Measurements from ENCODE around the gene CCNG1.

GRCh38 chr5:159987032-159987763, 21.7 kb upstream of the TTC1 start:
- RAMPAGE, long total RNA, result no peak
- RRBS, result 11% methylated on average over 3 of the region's 52 CpGs

- RAMPAGE, long total RNA, result no peak
- RRBS, result no CpG with 5 or more reads among the region's 4 CpGs
These were observed 1.5 kb downstream of the TTC1 start for GRCh38 chr5:160010372-160010813.

GRCh38 chr5:160197175-160198272, 31.8 kb upstream of the FABP6 start:
- RAMPAGE, long total RNA, result no peak
- RRBS, result no CpG with 5 or more reads among the region's 14 CpGs

GRCh38 chr5:160213518-160213821, 15.8 kb upstream of the FABP6 start:
- RAMPAGE, long total RNA, result no peak
- RRBS, result no CpG with 5 or more reads among the region's 4 CpGs

- RAMPAGE, long total RNA, result no peak
- RRBS, result 92% methylated on average over 3 of the region's 22 CpGs
These were observed 31.7 kb downstream of the CCNJL start for GRCh38 chr5:160280485-160281177.

- RAMPAGE, long total RNA, result no peak
- RRBS, result no CpG with 5 or more reads among the region's 11 CpGs
These were observed 22.7 kb downstream of the CCNJL start for GRCh38 chr5:160289471-160290189.

DNA sequence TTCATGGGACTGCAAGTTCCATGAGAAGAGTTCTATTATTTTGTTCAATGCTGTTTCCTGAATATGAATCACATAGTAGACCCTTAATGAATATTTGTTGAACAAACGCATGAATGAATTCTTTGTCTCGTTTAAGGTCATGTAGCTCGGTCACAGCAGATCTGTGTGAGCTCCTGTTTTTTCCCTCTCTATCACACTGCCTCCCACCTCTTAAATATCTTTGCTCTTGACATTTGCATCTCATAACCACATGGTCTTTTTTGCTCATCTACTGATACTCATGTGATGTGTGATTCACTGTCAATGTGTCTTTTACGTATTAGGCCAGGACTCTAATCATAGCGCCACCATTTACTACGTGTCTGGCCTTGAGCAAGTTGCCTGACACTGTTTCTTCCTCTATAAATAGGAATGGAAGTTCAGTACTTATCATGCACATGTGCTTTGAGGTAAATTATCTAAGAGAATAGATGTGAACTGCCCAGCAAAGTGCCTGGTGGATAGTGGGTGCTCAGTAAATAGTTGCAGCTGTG, 37.5 kb downstream of the PTTG1 start:
- RAMPAGE, long total RNA, result no peak
- RRBS, result no CpG with 5 or more reads among the region's 6 CpGs

GRCh38 chr5:160486333-160487029, 64.8 kb downstream of the PTTG1 start:
- RAMPAGE, long total RNA, result no peak
- RRBS, result no CpG with 5 or more reads among the region's 9 CpGs

DNA sequence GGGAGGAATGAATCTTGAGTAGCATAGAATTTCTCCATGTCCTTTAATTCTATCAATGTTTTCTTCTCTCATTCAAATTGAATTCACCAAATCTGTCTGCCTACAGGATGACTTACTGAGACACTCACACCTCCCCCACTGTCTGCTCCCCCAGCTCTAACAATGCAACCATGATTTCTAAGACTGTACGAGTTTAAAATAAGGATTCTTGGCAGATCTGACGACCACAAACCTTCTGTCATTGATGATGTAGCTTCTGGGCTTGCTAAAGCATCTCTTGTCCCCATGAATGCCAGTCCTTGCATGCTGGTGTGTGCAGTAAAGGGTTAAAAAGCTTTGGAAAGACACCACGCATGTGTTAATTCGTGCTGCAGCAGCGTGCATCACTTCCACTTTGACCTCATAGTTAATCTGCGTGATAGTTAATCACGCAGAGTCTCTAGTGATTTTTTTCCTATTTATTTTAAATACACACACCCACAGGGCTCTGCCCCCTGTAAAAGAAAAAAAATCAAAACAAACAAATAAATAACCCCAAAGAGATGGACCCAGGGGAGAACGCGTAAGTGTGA, 407 bp upstream of the GABRG2 start:
- RAMPAGE, long total RNA, result no peak
- RRBS, result no CpG with 5 or more reads among the region's 9 CpGs

- RAMPAGE, long total RNA, result start-site peak on the plus strand at chr5:163437595-163437612, 407 and 390 reads in 2 replicates
- RRBS, result 3% methylated on average over 5 of the region's 50 CpGs
These were observed at the start of gene CCNG1 for GRCh38 chr5:163437442-163438402. Gene CCNG1, plus strand, starts transcription at chr5:163437595.

- RAMPAGE, long total RNA, result no peak
- RRBS, result no CpG with 5 or more reads among the region's 16 CpGs
These were observed 791.2 kb downstream of the MAT2B start for GRCh38 chr5:164296542-164297121.

- RAMPAGE, long total RNA, result no peak
- RRBS, result no CpG with 5 or more reads among the region's 1 CpG
These were observed 480.5 kb downstream of the TENM2 start for GRCh38 chr5:167459426-167459691.

- RAMPAGE, long total RNA, result no peak
- RRBS, result no CpG with 5 or more reads among the region's 4 CpGs
These were observed 338.1 kb upstream of the WWC1 start for GRCh38 chr5:167953299-167953844.

- RAMPAGE, long total RNA, result no peak
- RRBS, result no CpG with 5 or more reads among the region's 16 CpGs
These were observed 23.4 kb downstream of the WWC1 start for GRCh38 chr5:168314680-168315463.

DNA sequence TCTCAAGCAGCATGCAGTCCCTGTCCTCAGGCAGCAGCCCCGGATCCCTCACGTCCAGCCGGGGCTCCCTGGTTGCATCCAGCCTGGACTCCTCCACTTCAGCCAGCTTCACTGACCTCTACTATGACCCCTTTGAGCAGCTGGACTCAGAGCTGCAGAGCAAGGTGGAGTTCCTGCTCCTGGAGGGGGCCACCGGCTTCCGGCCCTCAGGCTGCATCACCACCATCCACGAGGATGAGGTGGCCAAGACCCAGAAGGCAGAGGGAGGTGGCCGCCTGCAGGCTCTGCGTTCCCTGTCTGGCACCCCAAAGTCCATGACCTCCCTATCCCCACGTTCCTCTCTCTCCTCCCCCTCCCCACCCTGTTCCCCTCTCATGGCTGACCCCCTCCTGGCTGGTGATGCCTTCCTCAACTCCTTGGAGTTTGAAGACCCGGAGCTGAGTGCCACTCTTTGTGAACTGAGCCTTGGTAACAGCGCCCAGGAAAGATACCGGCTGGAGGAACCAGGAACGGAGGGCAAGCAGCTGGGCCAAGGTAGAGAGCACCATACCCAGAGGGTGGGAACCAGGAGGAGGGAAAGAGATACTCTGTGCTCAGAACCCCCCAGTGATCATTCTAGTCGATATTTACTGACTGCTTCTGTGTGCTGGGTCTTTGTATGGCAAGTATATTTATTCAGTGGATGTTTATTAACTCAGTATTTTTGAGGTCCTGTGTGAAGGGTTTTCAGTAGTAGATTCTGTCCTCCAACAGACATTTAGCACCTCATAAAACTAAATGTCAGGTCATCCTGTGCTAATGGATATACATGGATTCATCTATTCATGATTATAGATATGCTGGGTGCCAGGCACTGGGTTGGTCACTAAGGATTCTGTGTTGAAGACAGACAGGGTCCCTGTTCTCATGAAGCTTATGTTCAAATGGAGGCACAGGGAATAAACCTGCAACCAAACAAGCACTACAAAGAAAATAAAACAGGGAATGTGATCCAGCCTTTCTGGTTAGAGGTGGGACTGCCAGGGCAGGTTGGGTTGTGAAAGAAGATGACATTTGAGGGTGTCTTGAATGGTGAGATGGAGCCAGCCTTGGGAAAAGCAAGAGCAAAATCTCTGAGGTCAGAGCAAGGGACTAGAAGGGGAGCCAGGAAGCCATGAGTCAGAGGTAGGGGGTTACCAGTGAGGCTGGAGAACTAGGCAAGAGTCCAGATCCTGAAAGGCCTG, 62.3 kb upstream of the RARS1 start:
- RAMPAGE, long total RNA, result no peak
- RRBS, result 96% methylated on average over 3 of the region's 14 CpGs

GRCh38 chr5:168664411-168665032, 85.4 kb upstream of the PANK3 start:
- RAMPAGE, long total RNA, result no peak
- RRBS, result no CpG with 5 or more reads among the region's 4 CpGs

GRCh38 chr5:168734663-168735040, 155.5 kb upstream of the PANK3 start:
- RAMPAGE, long total RNA, result no peak
- RRBS, result no CpG with 5 or more reads among the region's 6 CpGs

- RAMPAGE, long total RNA, result no peak
- RRBS, result no CpG with 5 or more reads among the region's 11 CpGs
These were observed 206.9 kb upstream of the PANK3 start for GRCh38 chr5:168785848-168786740.

- RAMPAGE, long total RNA, result no peak
- RRBS, result no CpG with 5 or more reads among the region's 12 CpGs
These were observed 212.8 kb downstream of the SLIT3 start for GRCh38 chr5:169088024-169088726.

- RAMPAGE, long total RNA, result no peak
- RRBS, result no CpG with 5 or more reads among the region's 8 CpGs
These were observed 13.8 kb downstream of the C5orf58 start for GRCh38 chr5:170246323-170247240.

Data from kidney epithelial cell (primary cell).